ENCODE measurements around the genes EIPR1 and RNF144A.

GRCh38 chr2:2324889-2325238 lies 6.2 kb downstream of the MYT1L start:
- PRO-cap: no peak

GRCh38 chr2:2743305-2743664 lies 412.2 kb upstream of the MYT1L start:
- PRO-cap: no peak

DNA sequence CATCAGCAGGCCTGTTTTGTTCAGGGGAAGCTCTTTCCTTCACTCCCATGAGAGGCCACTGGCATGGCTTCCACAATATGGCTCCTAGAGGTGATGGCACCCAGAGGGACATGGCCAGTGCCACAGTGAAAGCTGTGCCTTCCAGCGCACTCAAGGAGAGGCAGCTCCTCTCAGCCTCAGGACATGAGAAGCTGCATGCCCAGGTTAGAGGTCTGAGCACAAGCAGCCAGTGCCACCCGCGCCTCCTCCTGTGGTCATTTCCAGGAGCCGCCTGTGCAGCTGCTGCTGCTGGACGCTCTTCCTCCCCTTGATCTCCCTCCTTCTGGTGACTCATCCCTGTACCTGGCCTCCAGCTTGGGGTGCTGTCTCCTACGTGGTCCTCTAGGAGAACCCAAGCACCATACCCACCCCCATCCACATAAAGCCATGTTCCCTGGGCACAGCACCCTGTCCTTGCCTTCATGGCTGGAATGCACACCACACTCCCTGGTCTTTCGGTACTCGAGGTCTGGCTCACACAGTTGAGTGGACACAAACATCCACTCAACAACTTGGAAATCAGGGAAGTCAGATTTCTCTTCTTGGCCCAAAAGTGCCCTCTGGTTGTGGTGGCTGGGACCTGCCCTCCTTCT lies 96.9 kb downstream of the EIPR1 start:
- PRO-cap: no peak

DNA sequence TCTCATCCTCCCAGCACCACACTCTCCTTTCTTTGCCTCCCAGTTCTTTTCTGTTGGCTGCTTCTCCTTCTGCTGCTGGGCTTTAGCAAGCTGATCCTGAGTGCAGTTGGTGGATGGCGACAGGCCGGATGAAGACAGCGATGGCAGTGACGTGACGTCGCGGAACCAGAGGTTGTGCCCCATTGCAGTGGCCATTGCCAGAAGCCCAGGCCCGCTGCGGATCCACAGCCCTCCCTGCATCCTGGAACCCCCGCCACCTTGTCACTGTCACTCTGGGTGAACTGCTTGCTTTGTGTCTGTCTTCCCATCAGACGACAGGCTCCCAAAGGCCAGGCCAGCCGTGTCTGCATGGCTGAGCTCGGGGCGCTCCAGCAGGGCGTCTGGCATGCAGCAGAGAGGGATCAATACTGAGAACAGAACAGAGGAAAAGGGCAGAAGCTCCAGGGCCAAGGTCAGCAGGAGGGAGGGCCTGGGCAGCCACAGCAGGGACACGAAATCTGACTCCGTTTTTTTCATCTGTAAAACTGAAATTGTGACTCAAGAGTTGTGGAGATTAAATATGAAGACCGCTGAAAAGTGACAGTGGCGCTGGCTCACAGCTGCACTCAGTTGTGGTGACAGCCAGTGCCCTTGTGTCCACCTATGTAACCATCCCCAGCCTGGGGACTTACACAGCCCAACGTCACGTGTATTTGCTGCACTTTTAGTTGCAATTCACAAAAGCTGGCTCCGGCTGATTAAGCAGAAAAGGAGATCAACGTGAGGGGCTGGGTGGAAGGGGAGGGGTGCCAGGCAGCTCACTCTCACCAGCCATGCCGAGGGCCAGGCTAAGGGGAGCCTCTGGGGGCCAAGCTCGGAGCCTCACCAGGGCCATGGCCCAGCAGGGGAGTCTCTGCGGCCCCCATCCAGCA lies 74.9 kb downstream of the EIPR1 start:
- PRO-cap: no peak

DNA sequence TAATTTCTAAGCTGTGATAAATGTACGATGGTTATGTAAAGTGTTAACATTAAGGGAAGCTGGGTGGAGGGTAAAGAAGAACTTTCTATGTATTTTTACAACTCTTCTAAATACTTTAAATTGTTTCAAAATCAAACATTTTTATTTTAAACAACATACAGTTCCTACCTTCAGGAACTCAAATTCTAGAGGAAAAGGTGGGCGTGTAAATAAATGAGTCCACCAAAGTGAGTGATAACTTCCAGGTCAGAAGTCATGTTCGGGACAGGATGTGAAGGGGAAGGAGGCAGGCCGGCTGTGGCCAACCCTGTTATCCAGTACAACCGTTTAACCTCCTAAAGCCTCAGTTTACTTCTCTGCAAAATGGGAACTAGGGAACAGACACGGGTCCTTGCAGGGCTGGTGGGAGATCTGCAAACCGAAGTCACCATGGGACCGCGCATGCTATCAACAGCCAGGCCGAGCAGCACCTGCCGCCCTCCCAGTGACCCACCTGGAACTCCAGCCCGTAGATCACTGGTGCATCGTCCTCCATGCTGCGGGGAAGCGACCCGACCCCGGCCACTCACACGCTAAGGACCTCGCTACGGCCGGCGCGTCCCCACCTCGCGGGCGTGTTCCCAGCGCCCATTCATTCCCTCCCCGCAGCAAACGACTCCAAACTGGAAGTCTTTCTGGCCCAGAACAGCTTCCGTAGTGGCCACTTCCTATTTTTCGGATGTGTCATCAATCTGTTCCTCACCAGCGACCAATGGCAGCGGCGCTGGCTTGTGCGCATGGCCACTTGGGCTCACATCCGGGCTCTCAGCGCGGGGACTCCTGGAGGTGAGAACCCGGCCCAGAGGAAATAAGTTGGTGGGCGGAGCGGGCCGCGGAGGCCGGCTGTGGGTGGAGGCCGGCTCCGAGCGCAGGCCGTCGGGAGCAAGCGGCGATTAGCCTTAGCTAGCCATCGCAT lies at the start of gene EIPR1:
EIPR1 (minus strand) TSS at position 664 of the 955 bp plus-strand sequence.
- PRO-cap: bidirectional peak, plus-strand start at position 850 of the sequence, minus-strand start at position 664 of the sequence

DNA sequence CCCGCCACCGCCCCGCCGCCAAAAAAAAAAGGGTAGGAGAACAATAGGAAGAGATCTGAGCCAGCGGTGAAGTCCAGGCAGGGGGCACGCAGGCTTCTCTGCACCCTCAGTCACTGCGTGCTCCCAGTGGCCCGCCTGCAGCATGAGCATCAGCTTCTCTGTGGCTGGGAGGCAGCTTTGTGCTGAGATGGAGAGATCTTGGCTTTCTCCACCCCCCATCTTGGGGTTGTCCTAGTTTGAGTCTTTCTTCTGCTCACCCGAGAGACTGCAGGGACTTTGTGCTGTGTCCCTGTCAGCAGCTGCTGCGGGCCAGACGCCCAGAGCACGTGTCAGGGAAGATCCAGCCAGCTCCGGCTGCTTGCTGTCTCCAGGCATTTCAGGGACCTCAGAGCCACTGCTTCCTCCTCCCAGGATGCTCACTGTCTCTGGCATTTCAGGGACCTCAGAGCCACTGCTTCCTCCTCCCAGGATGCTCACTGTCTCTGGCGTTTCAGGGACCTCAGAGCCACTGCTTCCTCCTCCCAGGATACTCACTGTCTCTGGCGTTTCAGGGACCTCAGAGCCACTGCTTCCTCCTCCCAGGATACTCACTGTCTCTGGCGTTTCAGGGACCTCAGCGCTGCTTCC lies 20.4 kb downstream of the TRAPPC12 start:
- PRO-cap: no peak

- PRO-cap: bidirectional peak, plus-strand start at chr2:3585635, minus-strand start at chr2:3585625
These were observed 9.5 kb upstream of the COLEC11 start for GRCh38 chr2:3584988-3586220.

GRCh38 chr2:3657098-3657961 lies 670 bp upstream of the ALLC start:
- PRO-cap: no peak

- PRO-cap: no peak
These were observed 35.8 kb downstream of the DCDC2C start for GRCh38 chr2:3739202-3739542.

DNA sequence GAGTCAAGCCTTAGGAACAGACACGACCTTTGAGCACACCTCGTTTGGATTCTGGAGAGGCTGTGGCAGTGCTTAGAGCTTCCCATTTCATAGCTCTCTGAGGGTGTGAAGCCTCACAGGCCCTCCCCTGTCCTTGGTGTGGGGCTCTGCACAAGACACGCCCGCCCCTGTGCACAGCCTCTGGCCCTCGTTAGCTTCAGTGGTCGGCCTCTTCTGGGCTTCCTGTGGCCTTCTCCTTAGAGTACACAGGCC lies 208.5 kb downstream of the DCDC2C start:
- PRO-cap: no peak

- PRO-cap: no peak
These were observed 969.6 kb downstream of the DCDC2C start for GRCh38 chr2:4672952-4673385.

- PRO-cap: no peak
These were observed 380 bp upstream of the CMPK2 start for GRCh38 chr2:6866165-6866408.

DNA sequence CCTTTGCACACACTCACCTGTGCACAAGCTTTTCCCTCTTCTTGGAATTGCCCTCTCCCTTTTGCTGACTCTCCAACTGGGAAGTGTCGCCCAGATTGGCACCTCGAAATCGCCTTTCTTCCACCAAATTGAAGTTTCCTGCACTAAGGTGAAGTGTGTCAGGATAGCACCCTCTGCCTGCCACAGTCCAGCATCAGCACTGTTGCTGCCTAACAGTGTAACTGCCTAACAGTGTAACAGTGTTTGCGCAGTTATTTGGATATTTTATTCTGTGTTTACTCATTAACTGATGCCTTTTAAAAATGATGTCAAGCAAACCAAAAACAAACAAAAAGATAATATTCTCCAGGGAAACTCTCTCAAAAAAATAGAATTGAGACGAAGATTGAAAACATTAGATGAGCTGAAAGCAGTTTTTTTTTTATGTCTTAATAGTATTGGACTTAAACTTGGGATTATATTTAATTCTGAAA lies 738 bp upstream of the CMPK2 start:
- PRO-cap: no peak

GRCh38 chr2:6917126-6917726 lies at the start of gene RNF144A:
Gene RNF144A (plus strand): TSS chr2:6917412.
- PRO-cap: unidirectional peak, plus-strand start at chr2:6917464

GRCh38 chr2:6932842-6933232 lies 15.6 kb downstream of the RNF144A start:
- PRO-cap: no peak

DNA sequence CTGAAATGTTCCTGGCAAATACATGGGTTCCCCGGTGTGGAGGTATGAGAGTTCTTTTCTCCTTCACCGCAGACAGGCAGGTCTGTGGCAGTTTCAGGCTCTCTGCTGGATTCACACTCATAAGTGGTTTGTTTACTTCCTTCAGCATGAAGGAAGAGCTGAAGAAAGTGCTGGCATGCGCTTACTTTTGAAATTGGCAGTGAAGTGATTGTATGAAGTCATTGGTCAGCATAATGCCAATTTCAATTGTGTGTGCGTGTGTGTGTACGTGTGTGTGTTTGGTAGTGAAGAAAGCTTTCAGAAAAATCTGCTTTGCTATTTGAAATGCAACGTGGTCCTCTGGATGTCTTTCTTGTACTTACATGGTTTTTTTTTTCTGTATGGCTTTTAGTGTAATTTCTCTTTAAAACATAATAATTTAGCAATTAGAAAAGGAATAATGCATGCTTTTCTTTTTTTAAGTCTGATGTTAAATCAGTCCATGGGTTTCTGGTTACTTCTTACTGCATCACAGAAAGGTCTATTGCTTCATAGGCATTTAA lies 43.6 kb downstream of the RNF144A start:
- PRO-cap: no peak

GRCh38 chr2:7430901-7431837 lies 514.0 kb downstream of the RNF144A start:
- PRO-cap: no peak

- PRO-cap: no peak
These were observed 732.6 kb downstream of the RNF144A start for GRCh38 chr2:7649734-7650380.

GRCh38 chr2:7876310-7877154 lies 805.3 kb upstream of the ID2 start:
- PRO-cap: no peak

DNA sequence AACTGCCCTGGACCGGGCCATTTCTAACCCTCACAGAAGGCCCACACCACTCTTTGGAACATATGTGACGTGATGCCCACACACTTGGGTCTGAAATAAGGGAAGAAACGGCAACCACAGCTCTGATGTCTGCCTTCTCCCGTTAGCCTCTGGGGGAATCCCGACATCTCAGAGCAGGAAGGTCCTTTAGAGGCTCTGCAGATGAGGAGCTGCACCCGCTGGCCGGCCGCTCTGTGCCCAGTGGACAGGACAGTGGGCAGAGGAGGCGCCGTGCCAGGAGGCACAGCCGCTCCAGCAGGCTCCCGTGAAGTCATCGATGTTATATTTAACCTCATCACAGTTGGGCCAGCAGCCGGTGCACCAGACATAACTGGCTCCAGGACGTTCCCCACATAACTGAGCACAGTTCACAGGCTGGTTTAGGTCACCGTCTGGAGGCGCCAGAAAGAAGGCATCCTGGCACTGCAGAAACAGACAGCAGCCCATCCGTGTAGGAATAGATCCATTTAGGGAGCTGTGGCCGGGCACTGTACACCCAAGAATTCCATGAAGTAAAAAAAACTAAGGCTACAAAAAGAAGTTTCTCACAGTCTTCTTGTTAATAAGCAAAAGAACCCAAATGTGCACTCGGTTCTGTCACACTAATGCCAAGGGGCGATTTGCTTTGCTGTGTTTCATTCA lies 461.8 kb upstream of the ID2 start:
- PRO-cap: no peak